Jejunum (tissue), 1 donor: ENCODE measurements around a stretch of chr13.

- PRO-cap: no peak
These were observed 41.1 kb downstream of the COL4A1 start for GRCh38 chr13:110265397-110266618.

DNA sequence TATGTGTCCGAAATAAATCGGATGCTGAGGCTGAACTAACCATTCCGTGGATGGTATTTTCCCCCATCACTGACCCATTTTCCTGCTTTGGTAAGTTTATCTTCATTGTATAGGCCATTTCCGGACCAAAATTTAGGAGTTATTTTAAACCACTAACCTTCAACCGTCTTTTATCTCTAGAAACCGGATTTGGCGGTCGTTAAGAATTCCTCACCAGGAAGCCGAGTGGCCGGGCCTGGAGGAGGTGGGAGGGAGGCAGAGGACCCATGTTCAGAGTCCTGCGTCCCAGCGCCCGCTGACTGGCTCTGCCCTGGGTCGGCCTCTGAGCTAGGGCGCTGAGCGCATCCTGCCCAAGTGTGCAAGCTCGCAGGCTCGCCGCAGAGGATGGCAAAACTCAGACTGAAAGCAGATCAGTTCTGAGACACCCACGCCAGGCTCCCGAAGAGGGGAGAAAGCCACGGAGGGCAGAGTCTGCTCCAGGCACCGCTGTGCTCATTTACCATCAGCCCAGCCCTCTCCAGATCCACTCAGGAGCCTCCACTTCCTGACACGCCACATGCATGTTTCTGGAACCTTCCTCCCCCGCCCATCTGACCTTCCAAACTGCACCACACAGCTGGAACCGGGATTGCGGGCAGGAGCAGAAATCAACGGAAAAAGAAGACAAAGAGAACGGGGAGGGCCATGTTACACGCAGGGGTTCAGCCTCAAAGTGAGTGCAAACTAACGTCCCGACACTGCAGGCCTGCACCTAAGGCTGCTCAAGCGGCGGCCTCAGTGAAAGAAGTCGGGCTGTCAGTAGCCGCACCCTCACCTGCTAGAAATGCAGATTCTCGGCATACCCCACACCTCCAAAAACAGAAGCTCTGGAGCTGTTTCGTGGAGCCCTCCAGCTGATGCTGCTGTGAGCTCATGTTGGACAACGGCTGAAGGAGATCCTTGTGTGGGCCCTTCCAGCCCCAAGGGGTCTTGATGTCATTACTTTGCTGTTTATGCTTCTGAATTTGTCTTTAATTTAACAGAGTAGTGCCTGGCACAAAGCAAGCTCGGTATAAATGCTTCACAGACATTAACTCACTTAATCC is 8.2 kb downstream of the COL4A1 start:
- PRO-cap: no peak

- PRO-cap: no peak
These were observed 456 bp downstream of the COL4A1 start for GRCh38 chr13:110306572-110306830.

GRCh38 chr13:110308062-110308301 is 898 bp downstream of the COL4A2 start:
- PRO-cap: no peak

DNA sequence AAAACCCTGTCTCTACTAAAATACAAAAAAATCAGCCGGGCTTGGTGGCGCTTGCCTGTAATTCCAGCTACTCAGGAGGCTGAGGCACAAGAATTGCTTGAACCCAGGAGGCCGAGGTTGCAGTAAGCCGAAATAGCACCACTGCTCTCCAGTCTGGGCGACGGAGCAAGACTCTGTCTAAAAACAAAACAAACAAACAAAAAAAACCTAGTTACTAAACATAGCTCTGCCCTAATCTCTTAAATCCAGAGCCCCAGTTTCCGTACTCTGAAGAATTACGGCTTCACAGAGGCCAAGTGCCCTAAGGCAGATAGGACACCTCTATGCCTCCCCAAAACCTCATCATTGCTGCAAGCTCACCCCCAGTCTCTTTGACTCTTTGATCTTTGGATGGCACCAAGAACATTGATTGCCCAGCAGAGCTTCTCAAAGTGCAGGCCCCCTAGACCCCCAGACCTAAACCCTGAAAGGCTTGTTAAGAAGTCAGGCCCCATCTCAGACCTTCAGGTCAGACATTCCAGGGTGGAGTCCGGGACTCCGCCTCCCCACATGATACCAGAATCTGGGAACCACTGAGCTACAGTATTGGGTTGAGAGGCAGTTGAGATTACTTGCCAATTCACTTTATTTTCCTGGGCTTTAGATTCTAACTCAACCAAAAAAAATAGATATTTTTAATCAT is 2.9 kb downstream of the COL4A2 start:
- PRO-cap: no peak

DNA sequence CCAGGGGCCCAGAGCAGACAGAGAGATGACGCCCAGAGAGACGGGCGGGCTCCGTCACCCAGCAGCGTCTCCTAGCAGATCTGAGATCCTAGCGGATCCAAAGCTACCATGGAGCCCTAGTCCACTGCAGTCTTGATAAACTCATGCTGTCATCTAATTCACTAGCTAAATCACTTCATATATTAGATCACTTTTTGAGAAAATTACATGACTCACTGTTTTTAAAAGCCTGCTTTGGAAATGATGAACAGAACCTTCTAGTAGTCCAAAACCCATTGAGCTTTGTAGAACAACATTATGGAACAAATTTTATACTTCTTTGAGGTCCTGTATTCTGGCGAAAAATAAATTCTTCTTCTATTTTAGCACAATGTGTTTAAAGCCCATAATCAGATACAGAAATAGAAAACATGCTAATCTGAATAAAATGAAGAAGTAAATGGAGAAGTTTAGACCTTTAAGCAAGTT is 21.6 kb downstream of the COL4A2 start:
- PRO-cap: unidirectional peak, minus-strand start at position 82 of the sequence

- PRO-cap: no peak
These were observed 90.5 kb downstream of the COL4A2 start for GRCh38 chr13:110397482-110398133.

- PRO-cap: no peak
These were observed 91.2 kb downstream of the COL4A2 start for GRCh38 chr13:110398171-110398850.

DNA sequence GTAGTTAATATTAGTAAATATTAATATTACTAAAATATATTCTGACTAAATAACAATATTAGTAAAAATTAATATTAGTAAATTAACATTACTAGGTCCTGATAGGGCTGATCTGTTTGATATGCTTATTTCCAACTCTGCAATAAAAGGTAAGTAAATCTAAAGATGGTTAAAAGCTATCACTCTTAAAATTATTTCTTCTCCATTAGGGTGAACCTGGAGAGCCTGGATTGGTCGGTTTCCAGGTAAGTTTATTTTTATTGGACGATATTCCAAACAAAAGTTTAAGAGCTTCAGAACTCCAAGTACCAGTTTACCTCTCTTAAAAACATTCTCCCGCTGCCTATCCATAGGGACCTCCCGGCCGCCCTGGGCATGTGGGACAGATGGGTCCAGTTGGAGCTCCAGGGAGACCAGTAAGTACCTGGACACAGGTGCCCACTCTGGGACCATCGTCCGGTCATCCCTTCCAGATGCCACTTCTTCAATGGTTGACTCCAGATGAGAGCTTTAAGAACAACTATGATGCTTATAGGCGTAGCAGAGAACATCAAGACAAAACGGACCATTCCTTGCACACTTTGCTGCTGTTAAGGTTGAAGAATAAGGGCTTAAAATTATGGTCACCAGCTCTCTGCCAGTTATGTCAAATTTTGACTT is 123.2 kb downstream of the COL4A2 start:
- PRO-cap: no peak

- PRO-cap: no peak
These were observed 111.4 kb downstream of the RAB20 start for GRCh38 chr13:110449955-110450594.

DNA sequence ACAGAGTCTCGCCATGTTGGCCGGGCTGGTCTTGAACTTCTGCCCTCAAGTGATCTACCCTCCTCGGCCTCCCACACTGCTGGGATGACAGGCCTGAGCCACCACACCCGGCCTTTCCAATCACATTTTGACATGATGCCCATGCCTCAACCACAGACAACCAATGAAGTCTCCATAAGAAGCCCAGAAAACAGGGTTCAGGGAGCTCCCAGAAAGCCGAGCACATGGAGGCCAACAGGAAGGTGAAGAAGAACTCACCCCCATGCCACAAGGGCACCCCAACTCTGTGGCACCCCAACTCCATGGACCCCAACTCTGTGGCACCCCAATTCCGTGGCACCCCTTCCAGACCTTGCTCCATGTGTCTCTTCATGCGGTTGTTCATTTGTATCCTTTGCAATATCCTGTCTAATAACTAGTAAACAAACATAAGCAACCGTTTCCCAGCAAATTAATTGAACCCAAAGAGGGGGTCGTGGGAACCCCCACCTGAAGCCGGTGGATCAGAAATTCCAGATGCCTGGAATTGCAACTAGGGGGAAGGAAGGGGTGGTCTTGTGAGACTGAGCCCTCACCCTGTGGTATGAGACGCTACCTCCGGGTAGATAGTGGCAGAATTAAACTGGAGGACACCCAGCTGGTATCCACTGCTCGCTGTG is 11.5 kb downstream of the RAB20 start:
- PRO-cap: no peak

GRCh38 chr13:110560009-110560543 is 1.4 kb downstream of the RAB20 start:
- PRO-cap: no peak

DNA sequence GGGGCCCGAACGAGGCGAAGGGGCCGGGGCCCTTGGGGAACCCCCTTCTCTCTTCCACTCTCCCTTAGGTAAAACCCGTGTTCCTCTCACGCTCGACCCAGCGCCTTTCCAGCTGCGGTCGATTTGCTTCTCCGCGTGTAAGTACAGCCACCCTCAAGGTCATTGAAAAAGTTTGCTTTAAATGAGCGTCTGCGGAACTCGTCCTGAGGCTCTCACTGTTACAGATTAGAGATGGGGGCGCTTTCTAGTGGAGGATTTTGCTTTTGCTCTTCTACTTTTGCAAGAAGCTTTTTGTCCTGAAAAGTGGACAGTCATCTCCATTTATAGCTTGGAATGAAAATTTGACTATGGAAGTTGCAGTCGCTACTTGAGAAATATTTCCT is 464 bp upstream of the RAB20 start:
- PRO-cap: no peak

DNA sequence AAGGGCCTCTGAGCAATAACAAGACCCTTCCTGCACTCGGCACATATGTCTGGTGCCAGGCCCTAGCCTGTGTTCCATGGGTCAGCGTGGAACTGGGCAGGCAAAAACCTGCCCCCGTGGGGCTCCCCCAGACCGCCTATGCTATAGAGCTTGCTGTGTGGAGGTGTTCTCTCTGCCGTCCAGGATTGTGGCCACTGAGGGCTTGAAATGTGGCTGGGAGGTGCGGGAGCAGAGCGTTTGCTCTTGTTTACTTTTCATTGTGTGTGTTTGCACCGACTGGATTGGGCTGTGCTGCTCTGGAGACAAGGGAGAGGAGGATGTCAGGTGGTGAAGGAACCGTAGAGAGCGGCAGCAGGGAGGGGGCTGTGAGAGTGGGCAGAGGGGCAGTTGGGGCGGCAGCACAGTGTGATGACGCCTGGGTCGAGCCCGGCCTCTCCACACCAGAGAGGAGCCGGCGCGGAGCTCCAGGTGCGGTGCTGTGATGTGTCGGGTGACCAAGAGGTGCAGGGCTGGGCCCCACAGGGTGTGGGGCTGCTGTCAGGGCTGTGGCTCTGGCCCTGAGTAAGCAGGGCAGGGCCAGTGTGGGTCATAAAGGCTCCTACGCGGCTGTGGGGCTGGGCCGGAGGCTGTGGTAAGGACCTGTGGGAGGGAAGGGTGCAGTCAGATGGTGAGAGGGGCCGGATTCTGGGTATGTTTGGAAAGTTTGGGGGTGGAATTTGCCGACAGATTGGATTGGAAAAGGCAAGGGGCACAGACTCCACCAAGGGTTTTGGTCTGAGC is 10.4 kb downstream of the NAXD start:
- PRO-cap: no peak

DNA sequence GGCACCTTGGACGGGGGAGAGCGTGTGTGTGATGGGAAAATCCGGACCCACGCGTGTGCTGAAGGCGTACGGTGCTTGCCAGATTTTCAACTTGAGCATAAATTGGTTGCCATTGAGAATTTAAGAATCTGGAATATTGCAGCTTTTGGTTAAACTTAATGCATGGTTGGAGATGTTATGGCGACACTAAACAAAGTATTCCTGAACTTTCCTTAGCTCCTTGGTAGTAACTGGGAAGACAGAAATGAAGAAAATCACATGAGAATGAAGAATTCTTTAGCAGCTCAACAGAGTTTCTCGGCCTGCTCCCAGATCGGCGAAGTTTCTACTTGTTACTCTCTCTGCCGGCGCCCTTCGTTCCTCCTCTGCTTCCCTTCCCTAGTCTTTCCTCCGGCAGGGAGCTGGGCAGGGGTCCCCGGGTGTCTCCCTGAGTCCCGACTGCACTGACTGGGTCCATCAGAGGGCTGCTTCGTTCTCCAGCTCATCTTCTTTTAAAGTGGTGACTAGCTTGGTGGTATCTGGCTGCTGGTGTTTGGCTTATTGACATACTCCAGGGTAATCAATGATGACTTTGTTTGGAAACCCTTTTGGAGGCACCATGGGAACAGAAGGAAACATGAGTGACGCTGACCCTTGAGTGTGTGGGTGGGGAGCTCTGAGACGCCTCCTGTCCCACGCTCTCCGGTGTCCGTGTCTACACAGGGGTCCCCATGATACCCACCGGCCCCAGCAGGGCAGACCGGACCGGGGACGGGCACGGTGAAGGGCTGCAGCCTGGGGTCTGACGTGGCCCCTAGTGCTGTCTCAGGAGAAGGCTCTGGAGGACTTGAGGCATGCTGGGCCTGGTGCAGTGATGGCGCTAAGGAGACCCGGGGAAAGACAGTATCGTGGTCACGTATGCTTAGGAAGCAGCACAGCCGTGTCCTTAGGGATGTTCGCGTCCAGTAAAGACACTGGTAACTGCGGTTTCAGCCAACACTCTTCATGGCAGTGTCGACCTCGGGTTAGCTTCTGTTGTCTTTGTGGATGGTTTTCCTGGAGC is 23.5 kb downstream of the NAXD start:
- PRO-cap: no peak

GRCh38 chr13:110640887-110642003 is 25.9 kb downstream of the NAXD start:
- PRO-cap: no peak

DNA sequence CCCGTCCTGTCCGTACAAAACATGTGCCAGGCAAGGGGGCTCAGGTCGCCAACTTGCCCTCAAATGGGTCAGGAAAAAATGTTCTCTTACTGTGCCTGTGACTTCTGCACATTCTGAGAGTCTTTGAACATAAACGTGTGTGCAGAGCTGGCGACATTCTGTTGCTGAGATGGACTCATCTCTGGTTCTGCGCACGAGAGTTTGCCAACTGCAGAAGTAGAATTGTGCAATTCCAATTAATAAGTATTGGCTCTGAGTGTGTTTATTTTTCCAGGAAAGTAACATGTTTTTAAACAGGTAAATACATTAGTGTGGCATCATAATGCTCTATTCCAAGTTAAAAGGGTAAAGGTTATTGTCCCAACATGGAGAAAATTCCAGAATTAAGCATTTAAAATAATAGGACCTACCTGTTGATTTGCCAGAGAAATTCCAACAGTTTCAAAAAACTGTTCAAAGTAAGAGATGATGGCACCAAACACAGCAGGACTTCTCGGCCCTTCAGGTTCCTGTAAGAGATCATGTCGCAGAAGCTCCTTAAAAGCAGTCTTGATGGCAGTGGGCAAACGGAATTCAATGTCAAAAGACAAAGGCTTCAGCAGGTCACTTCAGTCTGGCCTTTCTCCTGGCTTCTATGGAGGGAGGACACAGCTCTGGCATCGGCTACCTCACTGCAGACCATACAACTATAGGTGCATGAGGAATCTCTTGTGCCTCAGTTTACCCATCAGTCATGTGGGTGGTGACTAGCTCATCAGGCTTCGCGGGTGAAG is 28.8 kb downstream of the NAXD start:
- PRO-cap: no peak

GRCh38 chr13:110665460-110666608 is 40.1 kb downstream of the CARS2 start:
- PRO-cap: unidirectional peak, minus-strand start at chr13:110665750

DNA sequence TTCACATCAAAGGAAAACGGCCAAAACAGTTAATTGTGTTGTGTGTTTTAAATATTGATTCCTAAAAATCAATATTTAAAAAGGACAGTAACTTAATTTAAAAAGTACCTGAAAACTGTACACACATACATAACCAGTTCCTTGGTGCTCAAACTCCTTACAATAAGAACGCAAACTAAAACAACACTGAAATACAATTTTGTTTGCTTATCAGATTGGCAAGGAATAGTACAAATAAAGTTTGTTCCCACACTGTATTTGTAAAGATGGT is 96.3 kb downstream of the ING1 start:
- PRO-cap: no peak

DNA sequence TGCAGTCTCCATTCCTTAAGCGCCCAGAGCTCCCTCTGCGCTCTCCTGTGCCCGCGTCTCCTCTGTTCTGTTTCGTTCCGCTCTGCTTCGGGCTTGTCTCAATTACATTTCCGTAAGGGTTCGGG is 98.8 kb downstream of the ING1 start:
- PRO-cap: no peak